ENCODE measurements around a stretch of chr19.

DNA sequence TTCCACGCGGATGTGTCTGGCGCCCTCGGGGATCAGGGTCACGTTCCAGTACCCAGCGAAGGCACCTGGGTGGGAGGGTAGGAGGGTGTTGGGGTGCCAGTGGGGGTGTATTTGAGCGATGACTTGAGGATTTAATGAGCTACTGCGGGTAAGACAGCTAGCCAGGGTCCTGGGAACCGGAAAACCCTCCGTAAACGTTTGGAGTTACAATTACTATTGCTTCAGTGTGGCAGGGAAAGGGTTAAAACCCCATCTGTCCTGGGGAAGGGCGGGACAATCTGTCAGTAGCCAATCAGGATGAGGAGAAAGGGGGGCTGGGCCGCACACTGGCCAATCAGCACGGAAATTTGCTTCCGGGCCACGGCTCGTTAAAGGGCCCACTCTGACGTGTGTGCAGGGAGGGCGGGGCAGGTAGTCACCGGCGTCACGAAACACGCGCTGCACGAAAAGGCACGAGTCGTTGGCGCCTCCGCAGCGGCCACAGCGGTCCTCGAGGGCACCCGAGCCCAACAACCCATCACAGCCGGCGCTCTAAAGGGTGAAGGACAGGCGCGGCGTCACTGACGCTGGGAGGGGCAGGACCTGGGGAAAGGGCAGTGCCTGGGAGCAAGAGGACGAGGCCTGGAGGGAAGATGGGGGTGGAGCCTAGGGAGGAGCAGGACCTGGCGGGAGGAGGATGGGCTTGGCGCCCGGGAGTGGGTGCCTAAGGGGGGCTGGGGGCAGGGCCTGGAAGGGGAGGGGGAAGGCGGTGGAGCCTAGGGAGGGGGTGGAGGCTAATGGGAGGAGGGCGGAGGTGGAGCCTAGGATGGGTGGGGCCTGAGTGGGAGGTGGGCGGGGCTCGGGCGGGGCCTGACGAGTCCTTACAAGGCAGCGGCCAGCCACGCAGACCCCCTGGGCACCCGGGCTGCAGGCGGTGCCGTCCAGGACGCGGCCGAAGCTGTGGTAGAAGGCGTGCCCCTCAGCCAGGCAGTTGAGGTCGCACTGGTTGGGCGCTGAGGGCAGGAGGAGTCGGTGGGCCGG lies 4.9 kb downstream of the ADAMTSL5 start:
- PRO-cap = unidirectional peak, plus-strand start at position 483 of the sequence

DNA sequence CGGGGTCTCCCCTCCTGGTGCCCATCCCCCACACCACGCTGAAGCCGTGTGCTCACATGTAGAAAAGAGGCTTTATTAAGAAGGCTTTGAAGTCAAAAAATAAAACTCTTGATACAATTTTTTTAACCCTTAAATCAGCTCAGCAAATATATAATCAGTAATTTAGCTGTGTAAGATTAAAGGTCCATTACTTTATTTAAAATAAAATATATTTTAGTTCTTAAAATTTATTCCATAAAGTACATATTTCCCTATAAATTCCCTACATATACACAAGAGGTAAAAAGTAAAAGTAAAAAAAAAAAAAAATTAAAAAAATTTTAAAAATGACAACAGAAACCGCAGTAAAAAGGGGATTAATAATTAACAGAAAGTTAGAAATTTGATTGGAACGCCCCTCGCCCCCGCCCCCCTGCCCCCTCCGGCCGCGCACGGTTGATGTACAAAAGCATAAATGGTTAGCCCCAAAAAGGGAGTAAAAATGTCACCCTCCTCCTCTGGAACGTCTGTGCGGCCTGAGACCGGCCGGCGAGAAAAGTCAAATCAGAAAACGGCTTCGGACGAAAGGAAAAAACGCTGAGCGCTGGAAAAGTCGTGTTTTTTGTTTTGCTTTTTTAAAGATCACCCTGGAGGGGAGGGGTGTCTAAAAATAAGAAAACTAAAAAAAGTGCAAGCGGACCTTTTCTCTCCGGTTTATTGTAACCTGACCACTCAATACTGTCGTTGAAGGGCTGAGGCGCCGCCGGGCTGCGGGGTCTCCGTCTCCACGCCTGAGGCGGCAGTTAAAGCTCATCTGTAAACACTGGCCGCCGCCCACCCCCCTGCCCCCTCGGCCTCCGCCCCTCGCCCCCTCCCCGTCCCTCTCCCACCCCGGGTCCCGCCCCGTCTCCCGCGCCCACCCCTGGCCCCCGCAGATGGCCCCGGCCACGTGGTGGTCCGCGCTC lies 13.2 kb downstream of the MEX3D start:
- PRO-cap = no peak

- PRO-cap = no peak
These were observed 10.3 kb upstream of the UQCR11 start for GRCh38 chr19:1615516-1616106.

DNA sequence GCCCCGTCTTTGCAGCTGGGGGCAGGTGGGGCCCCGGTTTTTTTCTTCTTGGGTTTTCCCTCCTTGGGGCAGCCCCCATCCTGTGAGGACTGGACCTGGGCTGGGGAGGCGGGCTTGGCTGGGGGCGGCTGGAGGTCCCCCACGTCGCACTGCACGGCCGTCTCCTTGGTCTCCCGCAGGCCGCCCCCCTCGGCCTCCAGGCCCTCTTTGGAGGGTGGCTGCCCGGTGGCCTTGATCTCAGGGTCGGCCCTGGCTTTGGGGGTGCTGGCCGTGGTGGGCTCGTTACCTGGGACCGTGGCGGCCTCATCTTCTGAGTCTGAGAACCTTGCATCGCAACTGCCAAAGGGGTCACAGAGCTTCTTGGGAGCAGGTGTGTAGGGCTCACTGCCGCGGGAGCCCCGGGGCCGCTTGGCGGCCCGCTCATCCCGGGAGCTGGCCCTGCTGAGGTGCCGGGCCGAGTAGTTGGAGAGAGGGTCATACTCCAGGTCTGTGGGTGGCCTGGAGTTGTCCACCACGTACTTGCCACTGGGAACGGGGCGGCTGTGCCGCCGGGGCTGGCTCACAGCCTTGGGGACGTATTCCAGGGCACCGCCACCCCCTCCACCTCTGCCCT lies 15.6 kb upstream of the ATP8B3 start:
- PRO-cap = no peak

GRCh38 chr19:1901759-1902474 lies 3.3 kb upstream of the ADAT3 start:
- PRO-cap = no peak

DNA sequence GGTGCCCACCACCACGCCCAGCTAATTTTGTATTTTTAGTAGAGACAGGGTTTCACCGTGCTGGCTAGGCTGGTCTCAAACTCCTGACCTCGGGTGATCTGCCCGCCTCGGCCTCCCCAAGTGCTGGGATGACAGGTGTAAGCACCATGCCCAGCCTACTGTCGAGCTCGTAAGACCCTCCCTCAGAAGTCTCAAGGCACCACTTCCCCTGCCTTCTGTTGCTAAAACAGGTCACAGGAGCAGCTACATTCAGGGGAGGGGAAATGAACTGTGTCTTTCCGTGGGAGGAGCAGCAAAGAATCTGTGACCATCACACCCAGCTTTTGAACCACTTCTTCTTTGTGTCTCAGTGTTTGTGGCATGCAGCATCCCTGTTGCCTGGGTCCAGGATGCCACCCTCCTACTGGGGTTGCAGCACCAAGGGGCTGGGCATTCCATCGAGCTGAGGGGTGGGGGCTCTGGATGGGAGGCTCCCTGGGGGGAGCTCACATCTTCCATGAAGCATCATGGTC lies 7.8 kb upstream of the CSNK1G2 start:
- PRO-cap = no peak

DNA sequence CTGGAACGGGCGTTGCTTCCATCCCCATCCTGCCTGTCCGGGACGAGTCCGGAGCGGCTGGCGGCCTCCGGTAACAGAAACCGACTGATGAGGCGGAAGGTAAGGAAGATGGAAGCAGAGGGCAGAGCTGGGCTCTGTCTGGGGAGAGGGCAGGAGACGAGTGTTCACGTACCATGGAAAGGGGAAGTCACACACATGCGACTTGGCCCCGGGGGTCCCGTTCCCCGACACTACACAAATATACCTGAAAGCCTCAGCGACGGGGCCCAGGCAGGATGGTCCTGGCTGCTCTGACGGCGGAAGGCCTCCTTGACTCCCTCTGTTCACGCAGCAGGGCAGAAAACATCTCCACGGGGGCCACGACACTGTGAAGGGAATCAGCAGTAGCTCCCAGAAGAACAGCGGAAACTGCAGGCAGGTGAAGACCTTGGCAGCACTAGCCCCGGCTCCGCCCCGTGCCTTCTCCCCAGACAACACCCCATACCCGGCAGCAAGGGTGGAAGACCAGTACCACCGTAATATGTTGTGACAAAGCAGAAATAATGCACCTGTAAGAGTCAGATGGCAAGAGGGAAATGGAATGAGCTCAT lies 34.0 kb downstream of the BTBD2 start:
- PRO-cap = no peak

- PRO-cap = no peak
These were observed 28.0 kb downstream of the BTBD2 start for GRCh38 chr19:1987409-1988045.

DNA sequence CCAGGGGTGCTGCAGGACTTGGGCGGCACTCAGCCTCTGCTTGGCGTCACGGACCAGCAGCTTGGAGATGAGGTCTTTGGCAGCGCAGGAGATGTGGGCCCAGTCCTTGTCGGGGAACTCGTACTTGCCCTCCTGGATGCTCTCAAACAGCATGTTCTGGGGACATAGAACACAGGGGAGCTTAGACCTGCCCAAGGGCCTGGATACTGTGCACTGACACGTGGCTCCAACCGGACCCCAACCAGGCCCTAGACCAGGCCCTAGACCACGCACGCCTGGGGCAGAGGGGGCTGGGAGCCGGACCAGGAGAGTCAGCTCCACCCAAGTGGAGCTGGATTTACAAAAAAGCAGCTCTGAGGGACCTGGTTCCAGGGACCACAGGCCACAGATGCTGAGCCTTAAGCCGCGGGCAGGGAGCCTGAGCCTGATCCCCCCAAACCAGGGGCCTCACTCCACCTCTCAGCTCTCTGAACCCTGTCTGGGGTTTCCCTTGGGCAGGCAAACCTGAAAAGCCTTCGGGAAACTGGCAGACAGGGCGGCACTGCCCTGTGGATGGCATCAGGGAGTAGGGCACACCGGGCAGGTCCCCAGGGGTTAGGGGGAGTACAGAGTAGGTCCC lies 9.9 kb downstream of the MKNK2 start:
- PRO-cap = no peak

GRCh38 chr19:2043927-2044880 lies 6.8 kb downstream of the MKNK2 start:
- PRO-cap = no peak

GRCh38 chr19:2079273-2079755 lies 16.8 kb downstream of the MOB3A start:
- PRO-cap = no peak

- PRO-cap = no peak
These were observed 21.8 kb downstream of the IZUMO4 start for GRCh38 chr19:2118306-2119039.

DNA sequence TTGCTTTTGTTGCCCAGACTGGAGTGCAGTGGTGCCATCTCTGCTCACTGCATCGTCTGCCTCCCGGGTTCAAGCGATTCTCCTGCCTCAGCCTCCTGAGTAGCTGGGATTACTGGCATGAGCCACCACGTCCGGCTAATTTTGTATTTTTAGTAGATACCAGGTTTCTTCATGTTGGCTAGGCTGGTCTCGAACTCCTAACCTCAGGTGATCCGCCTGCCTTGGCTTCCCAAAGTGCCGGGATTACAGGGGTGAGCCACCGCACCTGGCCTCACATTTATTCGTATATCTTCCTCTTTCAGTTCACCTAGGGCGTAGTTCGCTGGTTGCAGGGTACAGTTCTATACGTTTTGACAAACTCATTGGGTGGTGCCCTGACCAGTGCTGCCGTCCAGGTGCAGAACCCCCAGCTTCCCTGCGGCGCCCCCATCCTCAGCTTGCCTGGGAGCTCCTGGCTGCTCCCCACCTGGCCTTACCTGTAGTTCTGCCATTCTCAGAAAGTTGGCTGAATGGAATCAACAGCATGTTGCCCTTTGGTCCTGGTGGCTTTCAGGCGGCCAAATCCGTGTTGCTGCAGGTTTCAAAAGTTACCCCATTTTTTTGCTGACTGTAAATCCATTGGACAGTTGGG lies 2.8 kb downstream of the DOT1L start:
- PRO-cap = no peak

DNA sequence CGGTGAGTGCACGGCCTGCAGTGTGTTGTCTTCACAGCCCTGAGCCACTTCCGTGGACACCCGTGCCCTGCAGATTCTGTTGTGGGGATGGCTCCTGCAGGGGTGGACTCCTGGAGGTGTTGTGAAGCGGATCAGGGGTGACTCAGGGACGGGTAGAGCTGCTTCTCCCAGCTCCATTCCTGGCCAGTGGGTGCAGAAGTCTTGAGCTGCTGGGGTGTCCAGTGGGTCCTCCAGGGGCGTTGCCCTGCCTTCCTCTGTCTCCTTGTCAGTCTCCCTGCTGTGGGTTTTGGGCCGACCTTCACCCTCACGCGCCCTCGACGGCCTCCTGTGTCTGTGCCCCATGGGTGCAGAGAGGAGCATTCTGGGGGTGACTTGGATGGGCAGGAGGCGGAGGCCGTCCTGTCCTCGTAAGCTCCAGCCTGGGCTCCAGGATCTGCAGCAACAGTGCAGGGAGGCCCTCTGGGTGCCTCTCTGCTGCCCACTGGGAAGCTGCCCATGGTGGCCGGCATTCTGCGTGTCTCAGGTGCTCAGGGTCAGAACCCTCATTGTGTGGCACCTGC lies 17.1 kb downstream of the DOT1L start:
- PRO-cap = no peak

- PRO-cap = no peak
These were observed 32.3 kb downstream of the PLEKHJ1 start for GRCh38 chr19:2203702-2204434.

DNA sequence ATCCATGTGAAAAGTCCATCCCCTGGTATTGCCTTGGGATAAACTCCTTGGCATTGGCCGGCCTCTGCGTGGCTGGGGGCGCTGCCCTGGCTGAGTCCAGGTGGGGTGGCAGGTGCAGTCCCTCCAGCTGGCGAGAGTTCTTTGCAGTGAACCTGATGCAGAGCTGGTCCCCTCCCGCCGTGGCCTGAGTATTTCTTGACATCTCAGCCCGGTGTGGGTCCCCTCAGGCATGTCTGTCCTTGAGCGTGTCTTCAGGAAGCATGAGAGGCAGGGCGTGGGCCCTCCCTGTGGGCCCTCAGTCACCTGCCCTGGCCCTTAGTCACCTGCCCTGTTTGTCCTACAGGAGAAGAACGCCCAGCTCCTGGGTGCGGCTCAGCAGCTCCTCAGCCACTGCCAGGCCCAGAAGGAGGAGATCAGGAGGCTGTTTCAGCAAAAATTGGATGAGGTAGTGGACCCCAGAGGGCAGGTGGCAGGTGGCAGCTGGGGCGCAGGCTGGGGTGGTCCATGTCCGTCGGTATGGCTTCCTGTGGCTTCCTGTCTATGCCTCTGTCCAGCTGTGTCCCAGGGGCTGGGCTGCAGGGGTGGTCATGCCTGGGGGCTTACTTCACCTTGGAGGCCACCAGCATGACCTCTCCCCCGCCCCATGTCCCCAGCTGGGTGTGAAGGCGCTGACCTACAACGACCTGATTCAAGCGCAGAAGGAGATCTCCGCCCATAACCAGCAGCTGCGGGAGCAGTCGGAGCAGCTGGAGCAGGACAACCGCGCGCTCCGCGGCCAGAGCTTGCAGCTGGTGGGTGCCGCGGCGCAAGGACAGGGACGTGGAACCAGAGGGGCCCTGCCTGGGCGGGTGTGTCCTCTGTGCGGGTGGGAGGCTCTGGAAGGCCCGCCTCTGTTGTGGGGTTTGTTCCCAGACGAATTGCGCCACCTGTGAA lies 22.7 kb downstream of the PLEKHJ1 start:
- PRO-cap = no peak

- PRO-cap = no peak
These were observed 20.8 kb downstream of the PLEKHJ1 start for GRCh38 chr19:2215282-2215790.

GRCh38 chr19:2243759-2244140 lies 5.4 kb upstream of the AMH start:
- PRO-cap = no peak

DNA sequence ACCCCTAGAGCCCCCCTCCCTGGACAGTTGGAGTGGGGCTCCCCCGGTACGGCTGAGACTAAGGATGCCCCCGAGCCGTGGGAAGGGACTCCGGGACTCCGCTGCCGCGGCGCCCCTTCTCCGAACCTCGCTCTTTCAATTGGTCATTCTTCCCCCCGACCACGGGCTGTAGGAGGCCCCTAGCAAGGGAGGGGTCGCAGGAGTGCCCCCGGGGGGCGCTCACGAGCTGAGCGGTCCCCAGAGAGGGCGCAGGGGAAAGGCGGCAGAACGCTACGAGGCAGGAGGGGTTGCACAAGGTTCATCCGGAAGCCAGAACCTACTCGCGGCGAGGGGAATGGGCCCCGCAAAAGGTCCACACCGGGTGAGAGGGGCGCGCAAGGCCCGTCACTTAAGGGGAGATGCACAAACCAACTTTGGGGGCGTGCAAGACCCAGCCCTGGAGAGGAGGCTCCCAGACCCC lies 3.1 kb downstream of the JSRP1 start:
- PRO-cap = no peak

DNA sequence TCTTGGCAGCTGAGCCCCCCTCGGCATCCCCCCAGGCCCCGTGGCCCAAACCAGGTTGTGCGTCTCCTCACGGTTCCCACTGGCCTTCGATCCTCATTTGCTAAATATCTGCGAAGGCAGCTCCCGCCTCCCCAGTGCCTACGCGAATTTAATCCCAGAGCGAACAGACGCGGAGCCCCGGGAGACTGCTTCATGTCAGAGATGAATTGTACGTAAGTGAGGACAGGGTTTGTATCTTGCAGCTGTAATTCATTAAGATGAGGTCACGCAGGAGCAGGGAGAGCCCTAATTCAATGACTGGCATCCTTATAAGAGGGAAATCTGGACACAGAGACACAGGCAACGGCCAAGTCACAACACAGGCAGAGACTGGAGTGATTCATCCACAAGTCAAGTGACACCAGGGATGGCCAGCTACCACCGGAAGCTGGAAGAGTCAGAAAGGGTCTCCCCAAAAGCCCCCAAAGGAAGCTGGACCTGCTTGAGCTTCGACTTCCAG lies 13.0 kb downstream of the LINGO3 start:
- PRO-cap = no peak